Pulmonary artery (tissue), 1 donor: ENCODE measurements around the genes SMARCA4, PRKCSH, CNN1 and ZNF799.

- PRO-cap: bidirectional peak, plus-strand start at chr19:10961003, minus-strand start at chr19:10960708
Observed at GRCh38 chr19:10960777-10961937, at the start of gene SMARCA4. Gene SMARCA4, plus strand, starts transcription at chr19:10961030.

DNA sequence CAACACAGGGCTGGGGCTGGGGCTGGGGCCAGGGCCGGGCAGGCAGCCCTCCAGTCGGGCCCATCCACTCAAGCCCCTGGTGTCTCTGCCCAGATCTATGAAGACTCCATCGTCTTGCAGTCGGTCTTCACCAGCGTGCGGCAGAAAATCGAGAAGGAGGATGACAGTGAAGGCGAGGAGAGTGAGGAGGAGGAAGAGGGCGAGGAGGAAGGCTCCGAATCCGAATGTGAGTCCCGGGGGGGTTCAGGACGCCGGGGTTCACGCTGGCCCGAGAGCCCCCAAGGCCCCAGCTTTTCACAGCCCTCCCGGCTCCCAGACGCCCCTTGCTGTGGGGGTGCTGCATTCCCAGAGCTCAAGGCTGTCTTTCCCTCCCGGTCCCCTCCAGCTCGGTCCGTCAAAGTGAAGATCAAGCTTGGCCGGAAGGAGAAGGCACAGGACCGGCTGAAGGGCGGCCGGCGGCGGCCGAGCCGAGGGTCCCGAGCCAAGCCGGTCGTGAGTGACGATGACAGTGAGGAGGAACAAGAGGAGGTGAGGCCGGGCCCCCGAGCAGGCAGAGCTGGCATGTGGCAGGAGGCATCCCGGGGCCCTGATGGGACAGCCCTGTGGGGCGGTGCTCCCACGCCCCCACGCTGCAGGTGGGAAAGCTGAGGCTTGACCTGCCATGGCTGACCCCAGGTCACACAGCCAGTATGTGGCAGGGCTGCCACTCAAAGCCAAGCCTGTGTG, 29.4 kb upstream of the LDLR start:
- PRO-cap: no peak

- PRO-cap: no peak
Observed at GRCh38 chr19:11122876-11123466, 32.6 kb downstream of the SPC24 start.

DNA sequence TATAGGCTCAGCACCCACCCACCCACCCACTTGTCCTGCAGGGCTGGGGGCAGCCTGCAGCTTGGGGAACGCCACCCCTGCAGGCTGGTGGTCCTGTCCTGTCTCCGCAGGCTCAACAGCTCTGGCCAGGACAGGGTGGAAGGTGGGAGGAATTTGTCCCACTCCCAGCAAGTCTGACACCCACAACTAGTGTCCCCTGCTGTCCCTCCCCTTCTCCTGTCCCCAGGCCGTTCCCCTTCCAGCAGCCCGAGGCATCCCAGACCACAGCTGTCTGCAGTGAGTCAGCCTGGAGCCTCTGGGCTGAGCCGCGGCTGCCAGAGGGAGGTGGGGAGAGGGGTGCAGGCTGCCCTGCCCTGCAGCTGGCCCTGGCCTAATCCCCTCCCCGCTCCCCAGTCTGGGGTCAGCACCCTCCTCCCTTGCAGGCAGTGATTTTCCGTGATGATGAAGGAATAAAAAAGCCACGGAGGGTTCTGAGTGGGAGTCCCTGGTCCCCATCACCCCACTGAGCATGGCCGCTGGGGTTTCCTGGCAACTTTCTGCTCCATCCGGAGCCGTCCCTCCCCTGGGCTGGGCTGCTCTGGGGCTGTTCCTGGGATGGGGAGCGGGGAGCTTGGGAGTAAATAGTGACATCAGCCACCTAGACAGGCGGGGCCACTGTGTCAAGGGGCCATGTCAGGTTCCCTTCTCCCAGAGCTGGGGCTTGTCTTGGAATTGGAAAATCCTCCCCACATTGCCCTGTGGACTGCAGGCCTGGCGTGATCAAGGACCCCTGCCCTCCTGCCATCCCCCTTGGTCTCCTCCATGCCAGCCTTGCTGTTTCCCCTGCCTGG, 16.9 kb downstream of the SPC24 start:
- PRO-cap: no peak

DNA sequence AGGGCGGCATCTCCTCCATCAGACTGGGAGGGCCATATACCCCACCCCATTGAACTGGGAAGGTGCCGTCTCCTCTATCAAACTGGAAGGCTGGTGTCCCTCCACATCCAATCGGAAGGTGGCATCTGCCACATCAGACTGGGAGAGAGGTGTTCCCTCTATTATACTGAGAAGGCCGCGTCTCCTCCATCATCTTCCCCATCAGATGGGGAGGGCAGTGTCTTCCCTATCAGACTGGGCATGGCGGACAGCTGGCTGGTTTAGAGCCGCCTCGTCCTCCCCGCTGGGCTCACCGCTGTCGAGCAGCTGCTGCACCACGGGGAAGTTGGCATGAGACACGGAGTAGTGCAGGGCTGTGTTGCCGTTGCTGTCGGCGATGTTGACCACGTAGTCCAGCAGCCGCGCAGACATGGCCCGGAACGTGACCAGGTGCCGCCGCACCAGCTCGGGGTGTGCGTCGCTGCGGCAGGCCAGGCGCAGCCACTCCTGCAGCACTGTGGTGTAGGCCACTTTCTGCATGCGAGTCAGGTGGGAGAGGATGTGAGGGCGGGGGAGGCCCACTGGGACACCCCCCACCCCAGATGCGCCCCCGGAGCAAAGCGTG, 18.7 kb upstream of the SPC24 start:
- PRO-cap: unidirectional peak, plus-strand start at position 395 of the sequence

DNA sequence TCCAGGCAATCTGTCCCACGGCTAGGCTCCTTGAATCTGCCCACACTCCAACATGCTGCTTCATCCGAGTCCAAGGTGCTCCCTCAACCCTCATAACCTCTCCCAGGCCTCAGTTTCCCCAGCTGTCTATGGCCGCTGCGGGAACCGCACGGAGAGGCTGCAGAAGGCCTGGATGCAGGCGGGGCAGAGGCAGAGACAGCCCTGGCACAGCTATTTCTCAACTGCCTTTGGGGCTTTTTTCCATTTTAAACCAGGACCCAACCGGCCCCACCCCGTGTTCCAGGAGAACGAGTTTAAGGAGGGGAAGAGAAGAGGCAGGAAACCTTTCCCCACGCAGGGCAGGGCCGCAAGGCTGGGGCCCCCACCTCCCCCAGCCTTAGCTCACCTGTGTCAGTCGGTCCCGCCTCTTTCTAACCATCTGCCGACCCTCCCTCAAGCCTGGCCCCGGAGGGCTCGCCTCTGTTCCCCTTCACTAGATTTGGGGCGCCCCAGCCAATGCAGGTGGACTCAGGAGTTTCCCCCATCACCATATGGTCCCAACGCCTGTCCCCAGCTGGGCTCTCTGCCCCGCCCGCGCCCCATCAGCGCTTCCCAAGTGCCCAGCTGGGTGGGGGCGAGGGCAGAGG, 571 bp downstream of the RAB3D start:
- PRO-cap: no peak

DNA sequence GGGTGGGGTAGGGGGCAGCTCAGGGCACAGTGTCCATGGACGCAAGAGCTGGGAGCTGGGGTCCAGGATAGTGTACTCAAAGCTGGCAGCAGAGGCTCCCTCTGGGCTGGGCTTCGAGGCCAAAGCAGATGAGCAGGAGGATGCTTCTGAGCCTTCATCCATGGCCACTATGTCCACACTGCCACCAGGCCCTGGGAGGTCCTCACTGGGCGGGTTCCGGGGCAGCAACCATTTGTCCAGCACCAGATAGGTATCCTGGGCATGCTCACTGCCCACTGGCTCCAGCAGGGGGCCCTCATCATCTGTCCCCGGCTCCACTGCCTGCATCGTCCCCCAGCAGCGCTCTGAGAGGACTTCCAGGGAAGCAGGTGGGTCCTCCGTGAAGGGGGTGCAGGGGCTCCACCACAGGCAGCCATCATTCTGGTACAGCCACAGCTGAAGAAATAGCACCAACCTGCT, 3.7 kb downstream of the SWSAP1 start:
- PRO-cap: no peak

- PRO-cap: unidirectional peak, plus-strand start at chr19:11435666
Observed at GRCh38 chr19:11434793-11436003, at the start of gene PRKCSH. Gene PRKCSH, plus strand, starts transcription at chr19:11435635.

DNA sequence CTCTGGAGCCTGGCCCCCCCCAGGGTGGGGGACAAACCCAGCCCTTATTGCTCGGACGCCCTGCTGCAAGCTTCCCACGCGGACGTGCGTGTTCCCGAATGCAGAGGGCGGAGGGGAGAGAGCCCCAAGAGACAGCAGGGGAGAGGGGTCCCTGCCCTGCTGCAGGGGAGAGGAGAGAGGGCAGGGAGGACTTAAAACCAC, 16.3 kb downstream of the PRKCSH start:
- PRO-cap: no peak

- PRO-cap: bidirectional peak, plus-strand start at chr19:11538831, minus-strand start at chr19:11538583
Observed at GRCh38 chr19:11538267-11539182, at the start of gene CNN1. Gene CNN1, plus strand, starts transcription at chr19:11538851.

GRCh38 chr19:11539469-11540452, 1.1 kb downstream of the CNN1 start:
- PRO-cap: bidirectional peak, plus-strand start at chr19:11539985, minus-strand start at chr19:11539818

- PRO-cap: no peak
Observed at GRCh38 chr19:11906696-11907468, 18.0 kb upstream of the ZNF700 start.

GRCh38 chr19:12052028-12052268, 813 bp downstream of the ZNF878 start:
- PRO-cap: no peak

DNA sequence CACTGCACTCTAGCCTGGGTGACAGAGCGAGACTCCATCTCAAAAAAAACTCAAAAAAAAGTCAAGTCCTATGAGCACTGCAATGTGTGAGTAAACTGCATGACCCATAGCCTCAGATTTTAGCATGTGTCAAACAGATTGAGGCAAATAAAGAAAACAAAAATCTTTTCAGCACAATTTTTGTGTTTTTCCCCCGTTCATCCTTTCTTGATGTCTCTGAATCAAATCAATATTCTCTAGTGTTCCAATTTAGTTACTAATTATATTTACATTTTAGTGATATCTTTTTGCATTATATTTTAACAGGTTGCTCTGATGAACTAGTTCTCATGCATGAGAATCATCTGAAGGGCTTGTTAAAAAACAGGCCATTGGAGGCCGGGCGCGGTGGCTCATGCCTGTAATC, 8.7 kb downstream of the ZNF44 start:
- PRO-cap: no peak

GRCh38 chr19:12400935-12401665, at the start of gene ZNF799:
Gene ZNF799, minus strand, starts transcription at chr19:12401271.
- PRO-cap: bidirectional peak, plus-strand start at chr19:12401377, minus-strand start at chr19:12401251

DNA sequence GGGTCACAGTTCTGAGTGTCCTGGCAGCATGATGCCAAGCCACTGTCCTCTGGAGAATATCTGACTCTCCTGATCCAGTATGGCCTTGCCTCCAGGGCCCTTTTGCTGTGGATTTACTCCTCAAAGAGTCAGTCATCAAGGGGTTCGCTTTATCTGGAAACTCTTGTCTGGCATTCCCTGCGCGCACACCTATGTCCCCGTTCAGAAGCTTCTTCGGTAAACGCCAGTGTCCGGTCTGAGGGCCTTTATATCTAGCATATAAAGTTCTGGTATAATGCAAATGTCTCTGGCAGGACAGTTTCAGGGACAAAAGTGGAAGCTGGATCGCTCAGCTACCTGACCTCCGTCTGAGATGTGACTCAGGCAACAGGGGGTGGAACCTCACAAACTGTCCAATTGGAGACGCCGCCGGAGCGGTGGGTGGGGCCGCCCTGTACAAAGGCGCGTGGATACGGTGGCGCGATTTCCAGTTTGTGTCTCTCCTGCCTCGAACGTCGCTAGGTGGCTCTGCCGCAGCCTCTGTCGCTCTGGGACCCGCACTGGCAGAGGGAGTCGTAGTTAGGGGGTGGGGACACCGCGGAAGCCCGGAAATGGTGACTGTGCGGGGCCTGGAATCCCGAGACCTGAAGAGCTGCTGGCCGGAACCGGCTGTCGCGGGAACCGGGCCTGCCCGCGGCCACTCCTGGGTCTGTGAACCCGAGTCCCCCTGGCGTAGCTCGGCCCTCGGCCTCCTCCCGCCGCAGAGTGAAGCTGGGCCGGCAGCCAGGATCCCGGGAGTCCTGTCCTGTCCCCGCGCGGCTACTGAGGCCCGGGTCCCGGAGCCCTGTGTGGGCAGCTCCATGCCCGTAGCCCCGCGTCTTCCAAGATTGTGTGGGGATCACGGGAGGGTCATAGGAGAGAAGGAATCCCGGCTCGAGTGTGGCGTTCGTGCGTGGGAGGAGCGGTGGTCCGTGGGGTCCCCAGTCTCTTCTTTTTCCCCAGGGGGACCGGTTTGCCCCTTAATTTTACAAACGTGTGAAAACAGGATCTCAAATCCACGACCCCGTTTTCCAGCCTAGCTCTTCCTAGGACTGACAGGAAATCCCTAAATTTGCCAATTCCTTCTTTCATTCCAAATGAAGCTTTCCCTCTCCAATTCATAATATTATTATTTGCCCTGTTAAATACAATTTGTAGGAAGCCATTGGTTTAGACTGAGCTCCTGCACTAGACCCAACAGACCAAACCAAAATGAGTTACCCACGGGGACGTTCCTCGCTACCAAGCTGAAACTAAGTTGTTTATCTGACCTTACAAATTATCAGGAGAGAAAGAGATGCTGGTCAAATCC, 10.8 kb upstream of the ZNF709 start:
- PRO-cap: bidirectional peak, plus-strand start at position 476 of the sequence, minus-strand start at position 349 of the sequence

DNA sequence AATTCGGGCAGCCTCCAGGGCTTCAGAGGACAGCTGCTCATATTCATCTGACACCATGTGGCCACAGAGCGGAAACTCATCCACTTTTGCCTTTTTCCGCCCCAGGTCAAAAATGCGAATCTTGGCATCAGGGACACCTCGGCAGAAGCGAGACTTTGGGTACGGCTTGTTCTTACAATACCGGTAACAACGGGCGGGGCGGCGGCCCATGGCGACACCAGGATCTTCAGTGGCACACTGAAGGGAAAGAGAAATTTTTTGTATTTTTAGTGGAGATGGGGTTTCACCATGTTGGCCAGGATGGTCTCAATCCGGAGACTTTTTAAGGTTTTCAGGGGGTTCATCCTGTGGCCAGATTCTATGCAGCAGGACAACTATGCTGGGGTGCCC, 22.8 kb downstream of the MAN2B1 start:
- PRO-cap: no peak

DNA sequence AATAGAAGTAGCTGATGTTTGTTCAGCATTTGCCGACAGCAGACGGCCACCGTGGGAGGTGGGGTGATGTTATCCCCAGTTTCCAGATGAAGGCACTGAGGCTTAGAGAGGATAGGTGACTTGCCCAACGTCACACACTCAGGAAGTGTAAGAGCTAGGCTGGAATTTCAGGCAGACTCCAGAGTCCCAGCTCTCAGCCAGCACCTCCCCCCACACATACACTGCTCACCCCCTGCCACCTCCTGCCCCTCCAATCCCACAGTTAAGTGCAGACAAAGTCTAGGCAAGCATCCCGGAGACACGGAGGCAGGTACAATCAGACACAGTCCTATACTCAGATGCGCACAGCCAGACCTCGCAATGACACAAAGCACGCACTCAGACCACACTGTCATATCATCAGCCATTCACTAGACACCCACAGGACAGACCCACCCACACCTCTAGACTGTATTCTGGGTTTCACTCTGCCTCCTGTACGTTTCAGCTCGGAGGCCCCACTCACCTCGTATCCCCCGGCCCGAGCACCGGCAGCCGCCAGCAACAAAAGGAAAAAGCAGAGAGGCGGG, 420 bp downstream of the MAN2B1 start:
- PRO-cap: no peak

DNA sequence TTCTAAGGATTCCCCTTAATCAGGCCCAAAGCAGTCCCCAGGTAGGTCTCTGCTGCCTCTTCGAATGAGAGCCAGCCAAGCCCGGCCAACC, 2.3 kb downstream of the TNPO2 start:
- PRO-cap: no peak

DNA sequence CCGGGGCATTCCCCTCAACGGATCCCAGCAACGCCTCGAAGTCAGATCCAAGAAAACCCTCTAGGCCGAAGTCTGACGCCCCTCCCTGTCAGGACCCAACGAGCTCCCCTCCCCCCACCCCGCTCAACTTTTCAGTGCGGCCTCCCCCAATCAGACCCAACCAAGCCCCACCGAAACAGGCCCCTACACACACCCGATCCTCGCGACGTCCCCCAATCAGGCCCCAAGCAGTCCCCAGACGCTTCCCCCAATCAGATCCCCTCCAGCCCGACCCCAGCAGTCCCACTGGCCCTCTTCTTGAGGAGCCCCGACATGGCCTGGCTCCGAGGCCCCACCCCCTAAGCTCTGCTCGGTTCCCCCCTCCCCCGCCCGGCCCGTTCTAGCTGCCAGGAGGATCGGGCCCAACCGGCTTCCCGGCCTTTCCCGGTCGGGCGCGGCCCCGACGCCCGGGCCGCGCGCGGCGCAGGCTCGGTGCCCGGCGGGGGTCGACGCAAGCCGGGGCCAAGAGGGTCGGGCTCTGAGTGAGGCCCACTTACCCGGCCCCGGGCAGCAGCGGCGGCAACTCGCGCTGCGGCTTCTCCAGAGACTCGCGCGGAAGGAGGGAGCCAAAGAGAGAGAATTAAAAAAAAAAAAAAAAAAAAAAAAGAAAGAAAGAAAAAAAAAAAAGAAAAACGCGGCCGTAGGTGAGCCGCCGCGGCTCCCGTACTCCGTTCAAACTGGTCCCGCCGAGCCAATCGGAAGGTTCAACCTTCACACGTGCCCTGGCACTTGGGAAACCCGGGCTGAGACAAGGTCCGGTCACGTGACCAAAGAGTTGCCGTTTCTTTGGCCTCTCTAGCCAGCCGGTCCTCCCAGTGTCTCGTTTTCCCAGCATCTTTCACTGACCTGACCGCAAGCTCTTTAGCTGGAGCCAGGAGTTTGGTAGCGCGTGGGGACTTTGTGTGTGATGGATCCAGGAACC, 1.5 kb downstream of the TNPO2 start:
- PRO-cap: unidirectional peak, minus-strand start at position 347 of the sequence; unidirectional peak, minus-strand start at position 435 of the sequence; unidirectional peak, minus-strand start at position 591 of the sequence; unidirectional peak, minus-strand start at position 718 of the sequence